RPMI7951 (cell line): ENCODE results near the gene NLGN1.

DNA sequence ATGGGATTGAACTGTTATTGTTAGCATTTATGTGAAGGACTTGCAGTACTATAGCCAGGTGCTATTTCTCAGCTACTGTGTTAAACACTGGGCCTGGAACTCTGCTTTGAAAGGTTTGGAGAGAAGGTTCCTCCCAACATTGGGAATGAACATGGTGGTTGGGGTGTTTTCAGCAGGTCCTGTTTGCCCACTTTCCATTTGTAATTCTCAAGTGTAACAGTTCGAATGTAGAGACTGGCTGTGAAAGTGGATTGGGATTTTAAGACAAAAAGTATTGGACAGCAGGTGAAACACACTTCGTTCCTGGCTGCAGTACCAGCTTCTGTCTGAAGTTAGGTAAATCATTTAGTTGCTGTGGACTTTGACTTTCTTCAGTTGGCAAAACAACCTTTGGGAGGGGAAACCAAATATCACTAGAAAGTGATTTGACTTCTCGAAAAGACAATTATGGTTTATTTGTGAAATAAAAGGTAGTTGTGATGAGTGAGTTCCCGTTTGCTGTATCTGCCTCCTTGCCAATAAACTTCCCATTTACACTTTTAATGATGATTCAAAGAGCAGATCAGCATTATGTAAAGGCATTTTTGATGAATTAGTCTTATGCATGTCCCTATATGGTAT is 33.9 kb downstream of the FNDC3B start:
- RAMPAGE, long total RNA, result no peak

DNA sequence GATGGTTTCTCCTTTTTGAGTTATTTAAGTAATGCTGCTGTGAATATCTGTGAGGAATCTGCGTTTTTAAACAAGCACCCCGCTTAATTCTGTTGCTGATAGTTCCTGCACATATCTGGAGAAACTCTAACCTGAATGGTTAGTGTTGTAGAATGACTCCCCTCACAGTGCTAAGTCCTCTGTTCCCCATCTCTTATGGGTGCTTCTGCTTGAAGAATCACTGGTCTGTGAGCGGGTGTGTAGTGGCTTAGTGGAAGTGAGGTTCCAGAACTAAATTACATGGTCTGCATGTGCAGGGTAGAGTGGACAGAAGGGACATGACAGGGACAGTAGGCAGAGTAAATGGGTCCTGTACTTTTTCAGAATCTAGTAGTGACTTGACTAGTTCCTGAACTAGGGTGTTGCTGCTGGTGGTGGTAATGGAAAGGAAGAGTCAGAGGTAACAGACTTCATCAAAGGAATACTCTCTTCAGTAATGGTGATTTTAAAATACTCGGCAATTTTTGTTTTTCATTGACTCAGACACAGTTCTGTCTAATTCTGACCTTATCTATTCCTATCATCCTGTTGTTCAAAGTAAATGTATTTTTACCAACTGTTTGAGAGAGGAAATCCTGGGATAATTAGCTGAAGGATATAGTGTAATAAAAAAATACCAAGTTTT is 55.3 kb downstream of the FNDC3B start:
- RAMPAGE, long total RNA, result no peak

DNA sequence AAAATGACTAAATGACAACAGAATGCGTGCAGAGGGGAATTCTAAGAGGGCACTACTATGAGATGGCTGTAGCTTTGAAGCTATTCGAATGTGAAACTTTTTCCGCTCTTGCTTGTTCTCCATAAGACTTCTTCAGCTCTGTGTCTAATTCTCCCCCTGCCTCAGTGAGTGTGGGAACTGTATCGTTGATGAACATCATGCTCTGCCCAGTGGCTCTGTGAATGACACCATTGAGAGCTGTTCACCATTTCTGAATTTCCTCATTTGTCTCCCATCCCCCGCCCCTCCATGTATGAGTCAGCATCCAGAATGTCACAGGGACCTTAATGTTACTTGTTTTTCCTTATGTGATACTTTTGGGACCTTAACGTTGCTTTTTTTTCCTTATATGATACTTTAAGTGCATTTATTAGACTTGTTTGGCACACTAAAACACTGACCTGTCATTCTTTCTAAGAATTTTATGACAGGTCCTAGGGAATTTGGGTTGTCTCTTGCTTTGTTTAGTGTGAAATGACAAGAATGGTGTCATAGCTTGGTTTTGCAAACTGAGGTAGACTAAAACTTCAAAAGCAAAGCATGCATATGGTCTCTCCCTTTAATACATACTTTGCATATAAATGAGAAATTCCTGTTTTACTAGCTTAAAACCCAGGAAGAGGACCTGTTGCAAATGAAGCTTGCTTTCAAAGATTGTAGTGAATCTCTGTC is 99.6 kb downstream of the FNDC3B start:
- RAMPAGE, long total RNA, result no peak

DNA sequence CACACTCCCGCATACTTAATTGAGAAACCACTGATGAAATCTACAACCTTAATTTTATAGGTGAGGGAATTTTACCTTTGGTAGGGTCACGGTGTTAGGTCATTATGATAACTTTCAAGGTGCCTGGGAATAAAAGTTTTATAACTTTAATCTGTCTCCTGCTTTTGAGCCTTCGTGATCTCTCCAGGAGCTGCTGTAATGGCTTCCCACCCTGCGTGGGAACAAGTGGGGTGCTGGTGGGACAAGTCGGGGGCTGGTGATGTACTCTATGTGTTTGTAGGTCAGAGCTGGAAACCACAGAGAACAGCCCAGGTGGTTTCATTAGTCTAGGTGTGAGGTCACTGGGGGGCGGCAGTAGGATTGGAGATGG is 115.3 kb downstream of the FNDC3B start:
- RAMPAGE, long total RNA, result no peak

DNA sequence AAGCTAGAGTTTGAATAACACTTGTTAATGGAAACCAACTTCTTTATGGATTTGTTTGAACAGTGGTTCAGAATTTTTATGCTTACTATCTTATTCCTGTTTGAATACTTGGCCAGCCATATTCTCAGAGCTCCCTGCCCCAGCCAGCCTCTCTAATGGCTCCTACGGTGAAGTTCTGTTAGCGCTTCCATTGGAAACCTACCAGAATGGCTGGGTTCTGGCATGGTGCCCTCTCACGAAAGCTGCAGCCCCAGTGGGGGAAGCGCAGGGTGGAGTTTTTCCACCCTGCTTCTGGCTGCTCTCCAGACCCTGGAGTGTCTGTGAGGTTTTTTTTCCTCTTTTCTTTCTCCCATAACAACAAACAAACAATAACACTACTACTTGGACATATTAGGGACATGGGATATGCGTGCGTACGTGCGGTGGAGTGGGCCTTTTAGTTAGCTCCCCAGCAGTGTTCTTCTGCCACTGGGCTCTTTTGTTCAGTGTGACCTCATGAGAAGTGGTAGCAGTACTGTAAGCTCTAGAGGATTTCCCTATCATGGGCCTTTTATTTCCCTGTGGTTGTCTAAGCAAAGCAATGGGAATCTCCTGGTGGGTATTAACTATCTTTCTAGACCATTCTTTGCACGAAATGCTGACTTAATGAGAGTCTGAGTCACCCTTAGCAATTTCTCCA is 161.8 kb downstream of the FNDC3B start:
- RAMPAGE, long total RNA, result no peak

DNA sequence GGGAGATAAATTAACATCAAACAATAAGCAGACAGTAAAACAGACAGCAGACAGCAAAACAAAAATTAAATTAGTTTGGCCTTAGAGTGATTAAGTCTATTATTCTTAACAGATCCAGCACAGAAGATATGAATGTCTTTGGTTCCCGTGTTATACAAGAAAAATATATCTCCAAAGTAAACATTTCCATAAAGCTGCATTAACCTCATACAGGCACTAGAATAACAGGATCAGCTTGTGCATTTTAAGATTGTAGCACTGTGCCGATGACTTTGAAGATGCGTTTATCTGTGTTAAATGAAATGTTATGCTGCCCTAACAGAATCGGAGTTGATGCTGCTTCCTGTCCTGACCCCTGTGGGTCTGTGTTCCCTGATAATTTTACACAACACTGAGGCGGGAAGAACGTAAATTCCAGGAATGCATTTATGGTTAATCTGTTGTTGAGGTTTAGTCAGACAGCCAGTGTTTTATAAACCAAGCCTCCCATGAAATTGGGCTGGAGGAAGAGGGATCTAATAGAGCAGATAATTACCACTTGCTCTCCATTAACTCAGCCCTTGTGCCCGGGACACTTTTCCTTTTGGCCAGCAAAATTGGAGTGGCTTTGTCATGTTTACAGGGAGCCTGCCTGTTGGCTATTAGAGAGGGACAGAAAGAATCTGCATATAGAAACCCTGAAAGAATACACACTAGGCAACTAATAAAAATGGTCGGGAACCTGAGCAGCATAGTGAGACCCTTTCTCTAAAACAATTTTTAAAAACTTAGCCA is 80.7 kb downstream of the GHSR start:
- RAMPAGE, long total RNA, result no peak

DNA sequence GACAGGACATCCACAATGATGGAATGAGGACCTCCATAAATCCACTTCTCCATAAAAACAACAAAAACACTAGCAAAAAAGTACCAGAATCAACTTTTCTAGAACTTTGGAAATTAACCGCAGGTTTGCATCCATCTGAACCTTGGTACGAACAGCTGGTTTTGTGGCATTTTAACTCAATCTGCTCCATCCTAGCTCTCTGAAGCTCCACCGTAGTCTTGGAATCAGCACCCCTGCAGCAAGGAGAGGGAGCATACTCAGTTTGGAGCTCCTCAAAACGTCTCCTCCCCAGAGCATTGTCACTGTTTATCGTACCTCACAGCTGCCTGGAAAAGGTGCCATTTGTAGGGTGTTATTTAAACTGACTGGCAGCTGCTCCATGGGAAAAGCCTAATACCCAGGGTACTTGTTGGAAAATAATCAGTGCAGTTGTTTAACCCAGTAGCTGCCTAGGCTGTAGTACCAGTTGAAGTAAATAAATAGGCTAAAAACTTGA is 44.1 kb downstream of the GHSR start:
- RAMPAGE, long total RNA, result no peak

DNA sequence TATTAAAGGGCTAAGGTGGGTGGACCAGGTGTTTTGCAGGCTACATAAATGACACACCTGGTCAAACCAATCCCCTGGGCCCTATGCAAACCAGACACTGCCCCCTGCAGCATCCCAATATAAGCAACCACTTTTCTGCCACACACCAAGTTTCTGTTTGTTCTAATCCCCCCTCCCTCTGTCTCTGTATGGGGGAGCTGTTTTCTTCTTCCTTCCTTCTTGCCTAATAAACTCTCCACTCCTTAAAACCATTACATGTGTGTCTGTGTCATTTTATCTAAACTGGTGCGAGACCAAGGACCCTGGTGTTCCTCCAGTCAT is 44.6 kb downstream of the NCEH1 start:
- RAMPAGE, long total RNA, result no peak

- RAMPAGE, long total RNA, result no peak
Measured at GRCh38 chr3:172678088-172678617, 32.7 kb downstream of the NCEH1 start.

DNA sequence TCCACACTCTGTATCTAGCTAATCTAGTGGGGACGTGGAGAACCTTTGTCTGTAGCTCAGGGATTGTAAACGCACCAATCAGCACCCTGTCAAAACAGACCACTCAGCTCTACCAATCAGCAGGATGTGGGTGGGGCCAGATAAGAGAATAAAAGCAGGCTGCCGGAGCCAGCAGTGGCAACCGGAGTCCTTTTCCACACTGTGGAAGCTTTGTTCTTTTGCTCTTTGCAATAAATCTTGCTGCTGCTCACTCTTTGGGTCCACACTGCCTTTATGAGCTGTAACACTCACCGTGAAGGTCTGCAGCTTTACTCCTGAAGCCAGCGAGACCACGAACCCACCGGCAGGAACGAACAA is 116.8 kb downstream of the ECT2 start:
- RAMPAGE, long total RNA, result no peak

DNA sequence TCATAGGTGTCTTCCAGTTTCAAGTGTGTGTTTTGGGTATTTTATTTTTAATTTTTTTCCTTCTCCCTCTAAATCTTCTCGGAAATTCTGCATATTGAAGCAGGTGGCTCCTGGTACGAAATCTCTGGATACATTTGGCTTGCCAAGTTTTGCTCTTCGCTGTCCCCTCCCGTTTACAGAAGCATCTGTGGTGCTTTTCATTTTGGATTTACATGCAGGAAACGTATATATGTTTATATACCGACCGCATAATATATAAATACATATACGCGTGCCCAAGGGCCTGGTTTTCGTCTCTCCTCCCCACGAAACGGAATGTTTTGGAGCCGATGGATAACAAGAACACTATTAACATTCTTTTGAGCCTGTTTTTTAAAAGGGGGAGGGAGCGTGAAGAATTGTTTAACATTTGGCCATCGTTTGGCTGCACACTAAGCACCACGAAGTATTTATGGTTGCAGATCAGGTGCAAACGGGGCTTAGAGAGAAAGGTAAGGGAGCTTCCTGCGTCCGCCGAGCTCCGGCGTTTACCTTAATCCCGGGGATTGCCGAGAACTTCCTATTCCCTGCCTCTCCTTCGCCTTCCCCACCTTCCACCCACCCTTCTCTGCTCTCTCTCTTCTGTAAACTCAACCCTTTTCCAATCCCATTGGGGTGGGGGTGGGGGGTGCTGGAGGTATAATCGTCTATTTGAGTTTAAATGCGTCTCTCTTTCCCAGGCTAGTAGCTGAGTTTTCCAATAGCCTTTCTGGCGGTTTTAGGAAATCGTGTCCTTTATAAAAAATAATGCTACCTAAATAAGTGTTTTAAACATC is 1.1 kb upstream of the NLGN1 start:
- RAMPAGE, long total RNA, result no peak

GRCh38 chr3:173397020-173397370 is 549 bp upstream of the NLGN1 start:
- RAMPAGE, long total RNA, result no peak

DNA sequence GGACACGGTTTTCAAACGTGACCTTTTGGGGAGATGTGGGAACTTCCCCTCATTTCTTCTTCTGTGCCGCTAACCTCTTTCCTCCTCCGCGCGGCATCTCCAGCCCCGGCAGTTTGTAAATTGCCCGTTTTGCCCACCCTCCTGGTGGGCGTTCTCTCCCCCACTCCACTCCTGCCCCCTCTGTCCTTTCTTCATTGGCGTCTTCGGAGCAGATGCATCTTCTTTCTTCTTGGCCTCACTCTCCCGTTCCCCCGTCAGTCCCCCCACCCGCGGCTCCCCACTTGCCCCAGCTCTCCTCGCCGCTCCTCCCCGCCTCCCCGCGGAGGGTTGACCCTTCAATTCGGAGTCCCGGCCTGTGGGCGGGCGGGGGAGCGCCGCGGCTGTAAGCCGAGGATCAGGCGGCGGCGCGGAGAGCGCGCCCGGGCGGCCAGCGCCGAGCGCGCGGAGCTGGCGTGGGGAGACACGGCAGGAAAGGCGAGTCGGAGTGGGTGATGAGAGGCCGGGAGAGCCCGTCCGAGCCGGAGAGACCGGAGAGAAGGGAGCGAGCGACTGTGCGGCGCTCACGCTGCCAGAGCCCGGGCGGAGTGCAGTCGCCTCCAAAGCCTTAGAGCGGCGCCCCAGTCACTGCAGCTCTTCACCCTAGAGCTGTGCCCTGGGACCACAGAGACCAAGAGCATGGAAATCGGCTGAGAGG is at the start of gene NLGN1:
TSS of gene NLGN1 (plus strand) at position 374 of the 694 bp plus-strand sequence.
- RAMPAGE, long total RNA, result no peak

GRCh38 chr3:174637093-174637292 is 222.1 kb upstream of the NAALADL2 start:
- RAMPAGE, long total RNA, result no peak

DNA sequence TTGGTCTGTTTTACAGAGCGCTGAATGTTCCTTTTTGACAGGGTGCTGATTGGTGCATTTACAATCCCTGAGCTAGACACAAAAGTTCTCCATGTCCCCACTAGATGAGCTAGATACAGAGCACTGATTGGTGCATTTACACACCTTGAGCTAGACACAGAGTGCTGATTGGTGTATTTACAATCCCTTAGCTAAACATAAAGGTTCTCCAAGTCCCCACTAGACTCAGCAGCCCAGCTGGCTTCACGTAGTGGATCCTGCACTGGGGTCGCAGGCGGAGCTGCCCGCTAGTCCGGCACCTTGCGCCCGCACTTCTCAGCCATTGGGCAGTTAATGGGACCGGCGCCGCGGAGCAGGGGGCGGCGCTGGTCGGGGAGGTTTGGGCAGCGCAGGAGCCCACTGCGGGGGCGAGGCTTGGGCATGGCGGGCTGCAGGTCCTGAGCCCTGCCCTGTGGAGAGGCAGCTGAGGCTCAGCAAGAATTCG is 835.3 kb downstream of the TBL1XR1 start:
- RAMPAGE, long total RNA, result no peak

GRCh38 chr3:176939068-176939385 is 258.3 kb downstream of the TBL1XR1 start:
- RAMPAGE, long total RNA, result no peak

DNA sequence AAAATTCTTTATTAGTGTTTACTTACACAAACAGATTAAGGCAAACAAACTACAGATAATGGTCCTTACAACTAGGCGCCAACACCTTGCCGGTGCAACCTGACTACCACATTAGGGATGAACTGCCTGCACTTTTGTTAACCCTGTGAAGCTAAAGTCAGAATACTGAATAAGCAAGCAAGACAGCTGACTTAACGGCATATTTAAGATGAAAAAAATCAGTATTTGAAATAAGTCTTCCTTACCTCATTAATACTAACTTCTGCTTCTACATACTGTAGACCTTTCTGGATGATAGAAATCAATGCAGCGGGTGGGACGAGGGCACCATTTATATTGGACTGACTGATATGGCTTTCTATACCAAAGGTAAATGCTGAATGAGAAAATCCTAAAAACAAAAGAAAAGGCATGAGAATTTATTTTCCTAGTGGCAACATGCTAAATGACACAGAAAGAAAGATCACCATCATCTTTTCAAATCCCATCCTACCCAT is 143.7 kb downstream of the TBL1XR1 start:
- RAMPAGE, long total RNA, result no peak

GRCh38 chr3:177056667-177057225 is 140.5 kb downstream of the TBL1XR1 start:
- RAMPAGE, long total RNA, result no peak

DNA sequence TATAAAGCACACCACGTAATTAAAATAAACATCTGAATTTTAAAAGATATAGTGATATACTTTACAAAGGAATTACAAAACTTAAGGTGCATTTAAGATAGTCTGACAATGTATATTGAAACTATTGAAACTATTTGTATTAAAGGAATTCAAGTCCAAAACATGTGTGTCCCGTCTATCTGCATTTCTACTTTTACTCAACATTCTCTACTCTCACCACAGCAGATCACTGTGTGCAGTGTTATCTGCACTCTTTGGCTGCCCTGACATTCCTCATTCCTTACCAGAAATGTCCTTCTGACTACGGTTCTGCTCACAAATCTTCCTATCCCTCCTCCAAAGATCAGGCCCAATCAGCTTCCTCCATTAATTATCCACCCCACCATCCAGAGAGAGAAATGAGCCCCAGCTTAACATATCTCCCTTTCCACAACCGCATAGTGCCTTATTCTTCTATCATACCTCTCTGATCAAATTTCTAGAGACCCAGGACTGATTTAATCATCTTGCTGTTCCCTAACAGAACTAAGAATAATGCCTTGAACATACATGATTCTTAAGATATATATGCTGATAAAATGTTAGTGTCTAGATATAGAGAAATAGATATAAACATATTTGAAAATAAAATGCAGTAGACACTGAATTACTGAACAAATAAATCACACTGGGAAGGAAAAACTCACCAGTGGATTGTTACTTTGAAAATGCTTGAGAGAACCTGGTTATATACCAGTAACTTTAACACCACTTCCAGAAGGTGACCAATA is 94.6 kb downstream of the TBL1XR1 start:
- RAMPAGE, long total RNA, result no peak

DNA sequence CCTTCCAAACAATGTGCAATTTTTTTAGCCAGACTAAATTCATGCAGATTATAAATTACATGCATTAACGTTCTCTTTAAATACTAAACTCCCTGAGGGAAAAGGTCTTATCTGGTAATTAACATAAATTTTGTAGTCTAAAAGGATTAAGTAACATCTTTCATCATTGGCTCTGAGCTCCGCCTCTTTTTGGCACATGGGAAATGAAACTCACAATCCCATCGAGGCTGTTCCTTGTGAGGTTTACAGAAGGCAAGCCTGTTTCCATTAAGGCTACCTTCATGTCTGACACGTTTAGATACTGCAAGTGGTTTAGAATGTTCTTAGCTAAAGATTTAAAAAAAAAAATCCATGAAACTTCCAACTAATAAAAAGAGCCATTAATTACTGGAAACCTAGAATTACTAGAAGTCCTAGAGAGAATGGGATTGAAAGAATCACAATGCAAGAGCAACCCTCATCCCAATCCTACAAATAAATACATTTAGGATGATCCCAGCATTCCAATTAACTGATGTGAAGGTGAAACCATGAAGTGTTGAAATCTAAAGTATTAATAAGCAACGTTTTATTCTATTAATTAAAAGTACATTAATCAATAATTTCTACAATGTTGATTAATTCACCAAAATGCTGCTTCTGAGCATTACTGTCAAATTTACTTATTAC is 75.6 kb downstream of the TBL1XR1 start:
- RAMPAGE, long total RNA, result no peak